ReNcell CX (cell line): Measurements from ENCODE around the gene WBP11.

DNA sequence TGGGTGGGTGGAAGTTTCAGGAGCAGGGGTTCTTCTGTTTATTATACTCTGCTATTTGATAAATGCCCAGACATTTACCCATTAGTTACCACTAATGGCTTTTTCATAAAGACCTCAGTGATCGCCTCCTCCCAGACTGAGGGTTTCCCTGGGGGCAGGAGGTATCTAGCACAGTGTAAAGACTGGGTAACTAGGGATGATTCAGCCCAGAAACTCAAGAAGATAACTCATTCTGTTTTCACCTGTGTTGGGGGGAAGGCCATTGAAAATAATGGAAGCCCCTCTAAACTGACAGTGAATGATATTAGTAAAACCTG lies 11.7 kb downstream of the EMP1 start:
- PRO-cap, result no peak

- PRO-cap, result no peak
Measured at GRCh38 chr12:14157000-14157927, 175.9 kb upstream of the GRIN2B start.

DNA sequence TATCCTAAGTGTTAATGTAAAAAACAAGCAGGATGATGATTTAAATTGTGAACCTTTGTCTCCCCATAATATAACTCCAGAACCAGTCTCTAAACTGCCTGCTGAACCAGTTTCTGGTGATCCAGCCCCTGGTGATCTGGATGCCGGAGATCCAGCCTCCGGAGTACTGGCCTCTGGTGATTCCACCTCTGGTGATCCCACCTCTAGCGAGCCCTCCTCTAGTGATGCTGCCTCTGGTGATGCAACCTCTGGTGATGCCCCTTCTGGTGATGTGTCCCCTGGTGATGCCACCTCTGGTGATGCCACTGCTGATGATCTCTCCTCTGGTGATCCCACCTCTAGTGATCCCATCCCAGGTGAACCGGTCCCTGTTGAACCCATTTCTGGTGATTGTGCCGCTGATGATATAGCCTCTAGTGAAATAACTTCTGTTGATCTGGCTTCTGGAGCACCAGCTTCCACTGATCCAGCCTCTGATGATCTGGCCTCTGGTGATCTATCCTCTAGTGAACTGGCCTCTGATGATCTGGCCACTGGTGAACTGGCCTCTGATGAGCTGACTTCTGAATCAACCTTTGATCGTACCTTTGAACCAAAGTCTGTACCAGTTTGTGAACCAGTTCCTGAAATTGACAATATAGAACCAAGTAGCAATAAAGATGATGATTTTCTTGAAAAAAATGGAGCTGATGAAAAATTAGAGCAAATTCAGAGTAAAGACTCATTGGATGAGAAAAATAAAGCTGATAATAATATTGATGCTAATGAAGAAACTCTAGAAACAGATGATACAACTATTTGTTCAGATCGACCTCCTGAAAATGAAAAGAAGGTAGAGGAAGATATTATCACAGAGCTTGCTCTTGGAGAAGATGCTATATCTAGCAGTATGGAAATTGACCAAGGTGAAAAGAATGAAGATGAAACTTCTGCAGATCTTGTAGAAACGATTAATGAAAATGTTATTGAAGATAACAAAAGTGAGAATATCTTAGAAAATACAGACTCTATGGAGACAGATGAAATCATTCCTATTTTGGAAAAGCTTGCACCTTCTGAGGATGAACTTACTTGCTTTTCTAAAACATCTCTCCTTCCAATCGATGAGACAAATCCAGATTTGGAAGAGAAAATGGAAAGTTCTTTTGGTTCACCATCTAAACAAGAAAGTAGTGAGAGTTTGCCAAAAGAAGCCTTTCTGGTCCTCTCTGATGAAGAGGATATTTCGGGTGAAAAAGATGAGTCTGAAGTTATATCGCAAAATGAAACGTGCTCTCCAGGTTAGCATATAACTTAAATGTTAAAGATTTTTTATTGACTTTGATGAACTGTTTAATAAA lies 59.2 kb downstream of the ATF7IP start:
- PRO-cap, result no peak

- PRO-cap, result no peak
Measured at GRCh38 chr12:14613404-14614354, 46.0 kb upstream of the PLBD1 start.

GRCh38 chr12:14632387-14633153 lies 63.8 kb downstream of the GUCY2C start:
- PRO-cap, result no peak

DNA sequence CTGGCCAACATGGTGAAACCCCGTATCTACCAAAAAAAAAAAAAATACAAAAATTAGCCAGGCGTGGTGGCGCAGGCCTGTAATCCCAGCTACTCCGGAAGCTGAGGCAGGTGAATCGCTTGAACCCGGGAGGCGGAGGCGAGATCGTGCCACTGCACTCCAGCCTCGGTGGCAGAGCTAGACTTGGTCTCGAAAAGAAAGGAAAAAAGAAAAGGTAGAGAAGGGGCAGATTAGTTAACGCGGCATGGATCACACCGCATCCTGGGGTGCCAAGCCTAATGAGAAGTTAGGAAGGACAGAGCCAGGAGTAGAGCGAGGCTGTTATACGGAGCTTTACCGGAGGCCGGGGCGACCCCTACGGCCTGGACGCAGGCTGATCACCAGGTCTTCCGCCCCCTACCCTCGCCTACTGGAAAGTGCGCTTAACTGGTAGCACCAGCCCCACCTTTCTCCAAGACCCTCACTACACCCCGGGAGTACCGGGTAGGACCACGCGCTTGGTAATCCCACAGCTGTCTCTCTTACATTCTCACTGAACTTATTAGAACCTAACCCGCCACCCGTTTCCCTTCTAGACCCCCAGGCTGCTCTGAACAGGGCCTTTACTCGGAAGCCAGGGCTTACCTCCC lies 1.5 kb downstream of the H4C16 start:
- PRO-cap, result no peak

DNA sequence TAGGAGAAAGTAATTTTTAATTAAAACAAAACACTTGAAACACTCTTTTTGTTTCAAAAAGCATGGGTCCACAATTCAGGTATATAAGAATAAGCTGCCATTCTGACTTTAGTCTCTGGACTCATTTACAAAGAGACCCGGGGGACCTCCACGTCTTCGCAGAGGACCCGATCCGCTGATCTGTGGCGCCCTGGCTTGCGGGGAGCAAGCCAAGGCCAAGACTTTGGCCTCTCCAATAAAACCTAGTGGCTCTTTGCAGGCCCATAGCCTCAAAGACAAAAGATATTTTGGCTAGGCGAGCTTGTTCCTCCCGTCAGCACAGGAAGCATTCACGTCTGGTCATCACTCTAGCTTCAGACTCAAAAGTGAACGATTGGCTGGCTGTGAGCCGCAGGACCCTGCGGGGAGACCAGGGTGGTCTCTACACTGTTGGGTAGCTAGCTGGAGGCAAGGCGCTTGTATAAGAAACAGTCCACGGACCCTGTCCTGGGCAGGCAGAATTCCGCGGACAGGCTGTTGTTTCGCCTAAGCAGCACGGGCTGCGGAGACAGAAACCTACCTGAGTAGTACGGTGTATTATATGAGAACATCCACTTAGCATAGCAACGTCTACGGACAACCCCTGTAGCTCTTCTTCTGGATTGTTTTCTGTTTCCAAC lies 636 bp upstream of the H2AJ start:
- PRO-cap, result no peak

- PRO-cap, result bidirectional peak, plus-strand start at chr12:14803742, minus-strand start at chr12:14803482
Measured at GRCh38 chr12:14802534-14803576, at the start of gene WBP11. TSS of gene WBP11 (minus strand) at chr12:14803478.

DNA sequence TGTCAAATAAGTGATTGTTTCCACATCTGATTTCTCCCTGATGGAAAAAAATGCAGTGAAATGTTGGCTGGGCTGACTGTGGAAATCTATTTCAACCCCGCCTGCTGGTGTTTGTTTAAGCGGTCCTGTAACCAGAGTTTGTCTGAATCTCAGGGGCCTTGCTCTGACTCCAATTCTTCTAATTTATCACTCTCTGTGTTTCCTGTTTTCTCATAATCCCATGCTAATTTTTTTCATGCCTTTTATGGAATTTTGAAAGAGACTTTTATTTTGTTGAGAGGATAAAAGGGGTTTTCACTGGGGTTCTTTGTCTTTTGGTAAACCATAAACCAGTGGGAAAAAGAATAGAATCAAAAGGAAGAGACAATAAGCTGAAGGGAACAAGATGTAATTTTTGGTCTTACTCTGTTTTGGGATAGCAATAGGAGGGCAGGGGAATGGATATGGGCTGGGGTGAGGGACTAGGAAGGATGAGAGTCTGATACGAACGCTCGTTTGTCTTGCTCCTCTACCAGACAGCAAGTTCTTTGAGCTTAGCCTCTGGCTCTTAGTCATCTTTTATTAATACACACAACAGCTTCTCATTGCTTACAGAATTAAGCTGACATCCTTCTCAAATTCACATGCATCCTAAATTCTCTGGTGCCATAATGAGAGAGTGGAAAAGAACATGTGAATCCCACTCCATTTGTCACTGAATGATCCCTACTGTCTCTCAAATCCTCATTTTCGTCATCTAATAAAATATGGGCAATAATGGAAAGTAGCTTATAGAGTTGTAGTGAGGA lies 8.1 kb upstream of the MGP start:
- PRO-cap, result no peak

DNA sequence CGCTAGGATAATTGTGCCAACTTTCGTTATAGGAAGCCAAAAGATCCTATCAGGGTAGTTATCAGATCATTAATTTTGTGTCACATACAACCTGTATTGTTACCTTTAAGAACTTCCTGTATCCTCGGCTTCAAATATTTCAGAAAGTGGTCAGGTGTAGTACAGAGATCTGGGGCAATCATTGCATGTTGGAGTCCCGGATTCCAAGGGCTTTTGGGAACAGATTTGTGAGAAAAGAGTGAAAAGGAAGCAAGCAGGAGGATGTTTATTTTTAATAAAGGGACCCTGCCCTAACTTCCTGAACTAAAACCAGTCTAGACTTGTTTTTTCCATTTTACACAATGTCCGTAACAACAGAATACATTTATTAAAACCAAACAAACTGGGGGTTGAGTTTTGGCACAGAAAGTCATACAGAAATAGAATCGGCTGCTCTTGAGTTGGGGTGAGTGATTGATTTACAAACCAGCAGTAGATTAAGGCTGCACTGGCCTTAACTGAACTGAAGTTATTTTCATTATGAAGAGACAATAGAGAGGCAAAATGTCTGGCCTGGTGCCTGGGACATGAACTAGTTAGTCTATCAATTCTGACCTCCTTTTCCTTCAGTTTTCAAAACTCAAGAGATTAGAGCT lies 19.5 kb upstream of the MGP start:
- PRO-cap, result no peak

DNA sequence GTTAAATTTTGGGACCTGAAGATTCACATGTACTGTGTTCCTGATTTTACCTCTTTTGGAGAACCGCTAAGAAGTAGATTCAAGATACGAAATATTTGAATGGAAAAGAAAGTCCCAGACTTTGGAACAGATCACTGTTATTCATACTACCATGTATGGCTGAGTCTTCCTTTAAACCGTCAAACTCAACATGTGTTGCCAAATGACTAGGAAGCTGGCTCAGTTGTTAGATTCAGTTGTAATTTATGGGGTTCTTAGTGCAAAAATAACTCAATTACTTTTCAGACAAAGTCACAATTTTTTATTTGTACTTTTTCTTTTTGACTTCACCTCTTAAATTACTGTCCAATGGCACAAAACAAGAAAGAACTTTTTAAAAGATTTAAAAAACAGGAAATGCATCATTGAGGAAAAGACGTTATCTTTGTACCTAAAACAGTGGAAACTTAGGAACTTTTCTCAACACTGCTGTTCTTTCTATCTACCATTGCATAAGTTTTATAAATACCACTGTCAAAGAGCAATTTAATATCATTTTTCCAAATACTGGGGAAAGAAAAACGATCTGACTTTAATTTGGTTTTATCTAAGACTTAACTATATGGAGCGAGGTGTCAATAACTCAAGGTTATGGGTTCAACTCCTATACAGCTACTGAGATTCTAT lies 15.7 kb downstream of the RERG start:
- PRO-cap, result no peak

- PRO-cap, result no peak
Measured at GRCh38 chr12:15631215-15631828, 157.9 kb downstream of the EPS8 start.

DNA sequence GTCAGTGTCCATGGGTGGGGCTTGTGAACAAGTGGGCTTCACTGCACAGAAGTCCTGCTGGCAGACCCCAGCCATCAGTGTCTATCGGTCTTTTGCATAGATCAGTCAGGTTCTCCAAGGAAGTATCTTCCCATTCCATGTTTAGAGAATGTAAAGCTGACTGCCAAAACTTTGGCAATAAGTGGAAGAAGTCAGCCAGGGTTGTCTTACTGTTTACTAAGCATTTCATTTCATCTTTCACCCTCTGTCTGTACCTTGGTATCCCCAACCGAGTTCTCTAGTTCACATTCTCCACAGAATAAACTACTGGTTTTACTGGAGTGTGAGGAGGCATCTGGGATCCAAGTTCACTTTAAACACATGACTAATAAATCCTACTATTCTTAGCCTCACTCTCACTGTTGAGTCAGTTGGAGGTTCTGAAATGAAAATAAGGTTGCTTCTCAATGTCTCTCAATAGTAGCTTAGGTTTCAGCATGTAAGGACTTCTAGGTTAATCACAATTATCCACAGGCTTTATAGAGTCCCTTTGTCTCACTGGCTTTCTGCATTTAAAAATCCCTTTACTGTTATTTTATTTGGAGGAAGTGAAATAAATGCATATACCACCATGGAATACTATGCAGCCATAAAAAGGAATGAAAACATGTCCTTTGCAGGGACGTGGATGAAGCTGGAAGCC lies 96.0 kb downstream of the EPS8 start:
- PRO-cap, result no peak

DNA sequence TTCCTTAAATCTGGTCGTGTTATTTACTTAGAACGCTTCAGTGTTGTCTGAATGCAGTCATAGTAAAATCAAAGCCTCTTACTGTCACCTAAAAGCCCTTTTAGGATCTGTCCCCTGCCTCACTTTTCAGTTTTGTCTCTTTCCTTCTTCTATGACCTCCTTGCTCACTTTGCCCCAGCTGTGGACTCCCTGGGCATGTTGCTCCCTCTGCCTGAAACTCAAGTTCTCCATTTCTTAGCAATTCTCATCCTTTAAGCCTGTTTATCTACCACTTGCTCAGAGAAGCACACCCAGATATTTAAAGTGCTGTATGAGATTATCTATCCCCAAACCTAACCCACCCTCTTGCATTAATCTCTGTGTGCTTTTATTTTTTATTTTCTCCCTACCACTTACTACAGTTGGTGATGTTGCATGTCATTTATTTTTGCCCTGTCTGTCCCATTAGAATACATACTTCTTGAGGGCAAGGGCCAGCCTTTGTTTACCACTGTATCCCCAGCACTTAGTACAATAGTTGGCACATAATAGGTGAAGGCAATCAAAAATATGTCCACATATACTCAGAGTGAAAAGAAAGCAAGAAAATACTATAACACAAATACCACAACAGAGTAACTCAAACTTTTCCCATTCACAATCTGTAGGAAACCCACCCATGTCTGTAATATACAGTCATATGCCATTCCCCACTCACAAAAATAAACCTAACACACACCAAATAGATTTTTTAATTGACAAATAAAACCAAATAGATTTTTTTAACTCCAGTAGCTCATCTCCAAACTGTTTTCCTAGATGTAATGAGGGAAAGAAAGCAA lies 68.4 kb downstream of the EPS8 start:
- PRO-cap, result no peak

GRCh38 chr12:15732392-15732992 lies 56.7 kb downstream of the EPS8 start:
- PRO-cap, result no peak

GRCh38 chr12:15746288-15747335 lies 42.6 kb downstream of the EPS8 start:
- PRO-cap, result no peak

- PRO-cap, result no peak
Measured at GRCh38 chr12:15928765-15929389, 17.7 kb downstream of the DERA start.

- PRO-cap, result no peak
Measured at GRCh38 chr12:15978540-15979403, 67.6 kb downstream of the DERA start.

DNA sequence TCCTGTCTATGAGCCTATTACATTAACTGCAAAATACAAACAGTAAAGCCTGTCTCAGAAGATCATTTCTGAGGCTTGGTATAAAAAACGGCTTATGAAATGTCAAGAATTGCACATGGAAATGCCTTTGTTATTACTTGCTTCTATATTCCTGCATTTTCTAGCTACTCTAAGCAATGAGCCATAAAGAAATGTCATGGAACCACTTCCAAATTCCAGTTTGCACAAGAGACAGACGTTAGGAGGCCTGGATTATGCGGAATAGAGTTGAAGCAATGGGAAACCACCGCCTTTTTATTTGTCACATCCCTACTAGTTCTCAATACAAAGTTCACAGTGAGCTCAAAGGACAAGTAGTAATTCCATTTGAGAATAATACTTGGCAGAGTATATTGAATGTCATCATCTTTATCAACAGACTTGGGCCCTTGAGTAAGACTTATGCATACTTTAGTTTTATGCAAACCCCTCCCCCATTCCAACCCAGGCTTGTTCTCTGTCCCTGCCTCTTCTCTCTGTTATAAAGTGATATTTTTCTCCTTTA lies 3.6 kb upstream of the SLC15A5 start:
- PRO-cap, result no peak

DNA sequence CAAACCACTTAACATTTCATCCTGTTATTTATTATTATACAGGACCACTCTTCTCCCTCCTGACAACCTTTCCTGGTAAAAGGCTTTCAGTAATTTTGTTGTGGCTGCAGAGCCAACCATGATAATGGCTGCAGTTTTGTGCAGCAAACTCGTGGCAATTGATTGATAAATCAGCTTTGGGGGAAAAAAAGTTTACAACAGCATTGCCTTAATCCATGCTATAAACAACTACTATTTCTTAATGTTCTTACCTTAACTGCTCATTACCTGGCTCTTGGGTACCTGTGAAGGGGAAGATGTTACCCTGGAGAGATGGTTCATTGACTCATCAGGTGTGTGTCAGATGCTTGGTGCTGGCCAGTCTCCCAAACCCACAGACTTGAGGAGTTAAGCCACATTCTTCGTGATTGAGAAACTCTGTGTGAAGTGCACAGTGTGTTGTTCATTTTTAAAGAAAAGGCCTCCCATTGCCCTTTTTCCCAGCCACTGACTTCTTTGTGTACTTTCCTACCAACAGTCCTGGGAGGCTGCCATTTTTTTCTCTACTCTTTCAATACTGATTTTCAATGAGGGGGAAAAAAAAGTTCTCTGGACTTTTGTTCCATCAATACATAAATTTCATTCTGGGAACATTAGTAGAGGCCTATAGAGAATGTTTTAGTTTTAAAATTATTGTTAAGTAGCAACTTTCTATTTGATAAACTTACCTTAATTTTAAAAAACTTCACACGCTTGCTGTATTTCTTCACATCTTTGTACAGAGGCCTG lies 3.2 kb downstream of the MGST1 start:
- PRO-cap, result no peak